Cytotoxic T cell (primary cell): ENCODE measurements around the genes SLC25A41 and TNFSF9.

DNA sequence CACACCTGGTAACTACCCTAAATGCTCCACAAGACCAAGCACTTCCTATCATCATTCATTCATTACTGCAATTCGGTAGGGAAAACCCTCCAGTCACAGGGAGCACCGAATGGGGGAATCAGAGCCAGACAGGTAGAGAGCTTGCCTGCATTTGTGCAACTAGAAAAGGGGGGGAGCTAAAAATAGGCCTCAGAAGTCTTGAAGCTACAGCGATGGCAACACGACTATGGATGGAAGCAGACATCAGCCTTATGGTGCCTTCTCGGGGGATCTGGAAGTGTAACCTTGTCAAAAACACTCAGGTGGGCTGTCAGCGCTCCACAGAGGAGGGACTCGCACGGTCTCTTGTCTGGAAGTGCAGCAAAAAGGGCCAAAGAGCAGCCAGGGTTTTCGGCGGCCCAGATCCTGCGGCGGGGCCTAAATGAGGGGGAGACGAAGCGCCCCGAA is 878 bp downstream of the RANBP3 start:
- PRO-cap, 2 experiments = peak in 1 of 2 experiments; most common plus-strand start position 192 of the sequence (in 1)

- PRO-cap, 2 experiments = no peak in any of the 2 experiments
Observed at GRCh38 chr19:5979552-5980210, 1.7 kb upstream of the RANBP3 start.

DNA sequence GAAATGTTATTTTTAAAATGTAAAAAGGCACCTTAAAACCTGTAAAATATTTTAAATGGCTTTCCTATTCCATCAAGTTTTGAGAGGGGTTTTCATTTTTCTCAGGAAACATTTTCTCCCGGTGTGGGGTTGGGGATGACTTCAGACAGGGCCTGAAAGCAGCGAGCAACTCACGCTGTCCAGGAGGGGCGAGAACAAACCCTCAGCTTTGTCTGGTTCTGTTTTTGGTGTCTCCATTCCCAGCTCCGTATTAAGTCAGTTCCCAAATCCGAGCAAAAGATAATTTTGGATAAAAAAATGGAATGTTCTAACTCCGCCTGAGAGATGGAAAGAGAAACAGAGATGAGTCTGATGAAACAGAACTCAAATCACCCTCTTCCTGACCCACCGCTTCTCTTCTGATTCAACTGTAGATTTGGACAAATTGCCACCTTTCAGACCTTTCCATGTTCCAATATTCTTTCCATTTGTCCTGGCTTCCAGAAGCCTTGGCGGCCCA is 38.4 kb downstream of the RFX2 start:
- PRO-cap, 2 experiments = no peak in any of the 2 experiments

GRCh38 chr19:6076322-6077421 is 33.6 kb downstream of the RFX2 start:
- PRO-cap, 2 experiments = no peak in any of the 2 experiments

DNA sequence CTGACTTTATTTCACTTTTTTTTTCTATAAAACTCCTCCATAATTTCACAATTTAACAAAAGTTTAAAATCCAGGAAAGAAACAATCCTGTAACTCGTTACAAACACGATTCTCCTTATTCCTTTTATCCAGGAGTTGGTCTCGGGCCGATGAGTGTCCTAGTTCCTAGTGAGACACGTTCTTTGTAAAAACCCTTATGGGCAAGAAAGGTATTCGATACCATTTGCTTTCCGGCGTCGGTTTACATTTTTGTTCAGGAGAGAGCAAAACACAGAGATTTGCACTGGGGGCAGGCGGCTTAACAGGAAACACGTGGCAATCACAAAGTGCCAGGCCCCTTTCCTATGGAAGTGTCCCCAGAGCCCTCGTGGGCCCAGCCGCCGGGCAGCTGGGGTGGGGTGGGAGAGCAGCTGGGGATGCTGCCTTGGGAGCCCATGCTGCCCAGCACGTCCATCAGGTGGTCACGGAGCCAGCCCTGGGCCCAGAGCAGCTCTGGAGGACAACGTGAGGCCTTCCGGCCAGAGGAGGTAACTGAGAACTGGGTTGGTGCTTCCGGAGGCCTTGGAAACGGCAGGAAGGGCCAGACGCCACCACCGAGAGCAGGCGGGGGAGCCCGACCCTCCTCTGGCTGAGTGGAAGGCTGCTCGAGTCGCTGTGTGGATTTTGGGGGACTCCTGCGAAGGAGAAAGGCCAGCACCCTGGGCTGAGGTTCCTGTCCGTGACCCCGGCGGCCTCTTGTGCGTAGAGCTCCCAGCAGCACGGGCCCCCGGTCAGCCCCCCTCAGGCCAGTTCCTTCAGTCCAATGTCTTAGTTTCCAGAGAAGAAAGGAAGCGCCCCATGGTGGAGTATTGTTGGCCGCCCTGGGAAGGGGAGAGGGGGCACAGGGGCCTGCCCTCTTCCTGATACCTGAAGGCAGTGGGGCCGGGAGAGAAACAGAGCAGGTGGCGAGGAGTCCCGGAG is 69.1 kb downstream of the MLLT1 start:
- PRO-cap, 2 experiments = no peak in any of the 2 experiments

GRCh38 chr19:6425982-6426585 is 1.5 kb upstream of the KHSRP start:
- PRO-cap, 2 experiments = no peak in any of the 2 experiments

DNA sequence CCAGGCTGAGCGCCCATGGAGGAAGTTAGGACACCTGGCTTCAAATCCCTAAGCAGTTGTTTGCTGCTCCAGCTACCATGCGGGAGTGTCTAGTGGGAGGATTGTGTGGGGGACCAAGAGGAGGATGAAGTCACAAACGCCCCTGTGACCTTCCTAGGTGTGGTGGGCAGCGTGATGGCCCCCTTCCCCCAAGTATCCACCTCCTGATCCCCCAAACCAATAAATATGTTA is at the start of gene SLC25A41:
Gene SLC25A41, minus strand, starts transcription at position 87 of the 231 bp plus-strand sequence.
- PRO-cap, 2 experiments = no peak in any of the 2 experiments

GRCh38 chr19:6465021-6465665 is 1.1 kb downstream of the CRB3 start:
- PRO-cap, 2 experiments = no peak in any of the 2 experiments

DNA sequence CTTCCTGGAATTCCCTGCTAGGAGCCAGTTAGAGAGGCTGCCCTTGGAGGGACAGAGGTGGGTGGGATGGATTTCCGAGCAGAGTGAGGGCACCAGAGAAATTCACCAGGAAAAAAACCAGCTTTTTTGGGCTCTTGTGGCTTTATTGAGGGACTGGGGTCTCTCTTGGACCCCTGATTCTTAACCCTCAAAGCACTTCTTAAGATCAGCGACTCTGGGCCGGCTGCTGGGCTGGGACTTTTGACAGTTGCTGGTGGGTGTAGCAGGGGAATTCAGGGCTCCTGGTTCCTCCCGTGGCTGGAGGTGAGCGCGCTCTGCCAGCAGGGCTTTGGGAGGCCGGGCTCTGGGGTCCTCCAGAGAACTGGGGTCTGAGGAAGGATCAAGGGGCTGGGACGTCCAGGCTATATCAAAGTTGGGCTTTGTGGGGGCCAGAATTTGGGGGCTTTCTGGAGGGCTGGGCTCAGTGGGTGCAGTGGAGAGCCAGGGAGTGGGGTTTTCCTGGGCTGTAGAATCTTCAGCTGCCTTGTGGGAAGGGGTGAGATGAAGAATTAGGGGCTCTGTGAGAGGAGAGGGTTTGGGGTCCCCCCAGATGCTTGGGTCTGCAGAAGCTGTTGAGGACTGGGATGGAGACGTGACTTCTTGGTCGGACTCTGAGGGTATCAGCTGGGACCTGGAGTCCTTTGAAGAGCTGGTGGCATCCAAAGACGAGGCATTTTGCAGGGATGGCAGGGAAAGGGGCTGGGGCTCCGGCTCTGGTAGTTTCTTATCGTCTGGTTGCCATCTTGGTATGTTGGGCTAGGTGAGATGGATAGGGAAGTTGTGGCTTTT is 3.5 kb downstream of the CRB3 start:
- PRO-cap, 2 experiments = no peak in any of the 2 experiments

DNA sequence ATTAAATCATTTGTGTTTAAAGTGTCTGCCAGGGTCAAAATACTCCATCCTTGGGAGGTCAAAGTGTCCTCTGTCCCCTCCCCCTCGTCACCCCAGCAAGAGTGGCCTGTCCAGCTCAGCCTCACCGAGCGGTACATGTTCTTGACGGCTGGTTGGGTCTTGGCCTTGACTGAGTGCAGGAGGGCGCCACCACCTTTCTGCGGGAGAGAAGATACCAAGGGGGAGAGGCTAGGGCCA is 6.0 kb downstream of the CRB3 start:
- PRO-cap, 2 experiments = no peak in any of the 2 experiments

DNA sequence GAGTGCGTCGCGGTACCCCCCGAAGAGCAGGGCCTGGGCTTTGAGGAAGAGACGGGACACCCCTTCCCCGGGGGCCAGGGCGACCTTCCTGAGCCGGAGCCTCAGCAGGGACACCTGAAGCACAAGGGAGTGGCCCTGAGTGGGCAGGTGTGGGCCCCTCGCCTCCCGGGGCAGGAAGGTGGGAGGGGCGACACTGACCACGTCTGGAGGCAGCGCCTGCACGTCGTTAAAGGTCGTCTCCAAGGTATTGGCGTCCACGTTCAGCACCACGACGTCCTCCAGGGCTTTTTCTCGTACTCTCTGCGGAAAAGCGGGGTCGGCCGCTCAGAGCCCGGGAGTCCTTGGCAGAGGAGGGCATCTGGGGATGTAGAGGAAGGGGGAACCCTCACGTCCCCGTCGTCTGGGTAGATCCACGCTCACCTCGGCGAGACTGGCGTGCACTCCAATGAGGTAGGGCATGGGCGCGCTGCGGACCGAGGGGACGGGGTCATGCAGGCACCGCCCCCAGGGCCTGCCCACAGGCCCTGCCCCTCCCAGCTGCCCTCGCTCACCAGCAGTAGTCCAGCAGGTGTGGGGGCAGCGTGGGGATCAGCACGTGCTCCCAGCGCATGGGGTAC is 6.2 kb downstream of the DENND1C start:
- PRO-cap, 2 experiments = no peak in any of the 2 experiments

GRCh38 chr19:6509253-6509936 is 7.3 kb upstream of the TUBB4A start:
- PRO-cap, 2 experiments = no peak in any of the 2 experiments

GRCh38 chr19:6530543-6531551 is at the start of gene TNFSF9:
Gene TNFSF9 (plus strand): TSS chr19:6531026.
- PRO-cap, 2 experiments = peak in 2 of 2 experiments; most common plus-strand start chr19:6531026 (in 2)

GRCh38 chr19:6600746-6600945 is 9.7 kb upstream of the CD70 start:
- PRO-cap, 2 experiments = no peak in any of the 2 experiments

DNA sequence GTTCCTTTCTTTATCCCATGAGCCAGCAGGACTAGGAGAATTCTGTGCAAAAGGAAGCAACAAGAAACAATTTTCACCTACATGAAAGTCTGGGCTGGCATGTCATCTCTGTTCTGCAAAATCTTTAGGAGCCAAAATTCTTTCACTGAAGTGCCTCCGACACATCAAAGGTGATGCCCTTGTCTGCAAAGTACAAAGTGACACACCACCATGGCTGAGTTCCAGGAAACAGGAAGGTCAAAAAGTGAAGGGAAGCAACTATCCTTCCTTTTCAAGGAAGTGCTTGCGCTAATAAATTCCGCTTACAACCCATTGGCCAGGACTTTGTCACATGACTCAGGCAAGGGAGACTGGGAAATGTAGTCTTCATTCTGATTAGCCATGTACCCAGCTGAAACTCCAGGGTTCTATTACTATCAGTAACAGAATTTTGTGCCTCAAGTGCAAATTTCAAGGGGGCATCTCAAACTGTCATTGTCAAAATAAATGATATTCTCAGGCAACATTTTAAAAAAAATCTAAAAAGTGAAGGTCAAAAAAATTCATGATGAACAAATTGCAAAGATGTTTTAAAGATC is 13.0 kb upstream of the CD70 start:
- PRO-cap, 2 experiments = no peak in any of the 2 experiments

DNA sequence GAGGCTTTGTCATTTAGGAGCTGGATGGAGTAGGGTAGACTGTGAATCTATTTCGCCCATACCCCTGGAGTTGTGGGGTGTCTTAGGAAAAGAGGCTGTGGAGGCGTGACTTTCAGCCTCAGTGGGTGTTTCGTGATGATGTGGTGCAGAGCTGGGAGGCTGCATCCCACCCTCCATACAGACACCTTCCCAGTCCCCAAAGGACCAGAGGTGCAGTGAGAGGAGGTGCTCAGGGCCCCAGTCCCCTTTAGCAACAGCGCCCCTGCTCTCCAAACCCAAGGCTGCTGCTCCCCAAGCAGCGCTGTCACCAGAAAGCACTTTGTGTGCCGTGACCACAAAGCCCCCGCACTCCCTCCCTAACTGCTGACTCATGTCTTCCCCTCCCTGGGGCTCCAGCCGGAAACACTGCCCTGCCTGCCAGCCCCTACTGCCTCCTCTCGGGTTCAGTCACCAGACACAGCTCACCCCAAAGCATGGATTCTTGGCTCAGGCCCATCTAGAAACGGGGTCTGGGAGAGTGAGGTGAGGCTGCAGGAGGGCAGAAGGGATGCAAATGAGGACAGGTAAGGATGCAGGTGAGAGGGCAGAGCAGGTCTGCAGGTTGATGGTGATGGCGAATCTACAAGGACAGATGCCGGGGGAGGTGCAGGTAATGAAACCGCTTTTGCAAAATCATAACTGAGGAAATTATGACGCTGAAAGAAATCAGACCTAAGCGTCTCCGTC is 4.9 kb upstream of the TNFSF14 start:
- PRO-cap, 2 experiments = peak in 1 of 2 experiments; most common plus-strand start position 420 of the sequence (in 1); most common minus-strand start position 286 of the sequence (in 1)

- PRO-cap, 2 experiments = no peak in any of the 2 experiments
Observed at GRCh38 chr19:6738411-6739393, 778 bp upstream of the TRIP10 start.

DNA sequence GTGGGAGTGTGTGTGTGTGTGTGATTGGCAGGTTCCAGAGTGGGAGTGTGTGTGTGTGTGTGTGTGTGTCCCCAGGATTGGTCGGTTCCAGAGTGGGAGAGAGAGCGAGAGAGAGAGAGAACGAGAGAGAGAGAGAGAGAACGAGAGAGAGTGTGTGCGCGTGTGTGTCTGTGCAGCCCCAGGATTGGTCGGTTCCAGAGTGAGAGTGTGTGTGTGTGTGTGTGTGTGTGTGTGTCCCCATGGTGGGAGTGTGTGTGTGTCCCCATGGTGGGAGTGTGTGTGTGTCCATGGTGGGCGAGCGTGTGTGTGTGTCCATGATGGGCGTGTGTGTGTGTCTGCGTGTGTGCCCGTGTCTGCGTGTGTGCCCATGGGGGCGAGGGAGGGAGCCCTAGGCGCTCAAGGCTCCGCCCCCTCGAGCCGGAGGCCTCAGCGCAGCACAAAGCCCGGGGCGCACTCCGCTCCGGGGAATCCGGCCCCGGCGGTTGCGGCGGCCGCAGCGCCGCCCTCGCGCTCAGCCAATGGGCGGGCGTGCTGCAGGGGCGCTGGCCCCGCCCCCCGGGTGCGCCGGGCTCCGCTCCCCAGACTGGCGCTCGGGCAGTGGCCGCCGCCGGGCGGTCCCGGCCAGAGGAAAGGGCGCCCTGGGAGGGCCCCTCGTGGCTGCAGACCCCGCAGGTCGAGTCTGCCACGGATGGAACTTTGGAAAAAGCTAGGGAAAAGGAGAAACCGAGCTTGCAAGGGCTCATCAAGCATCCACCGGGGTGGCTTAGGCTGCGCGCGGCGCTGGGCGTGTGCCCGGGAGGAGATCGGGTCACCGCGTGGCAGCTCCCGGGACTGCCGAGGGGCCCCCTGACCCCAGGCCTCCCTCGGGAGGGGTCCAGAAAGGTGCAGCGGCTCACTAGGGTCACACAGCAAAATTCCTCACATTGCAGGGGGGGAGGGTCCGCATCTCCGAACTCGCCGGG is 96.2 kb downstream of the INSR start:
- PRO-cap, 2 experiments = peak in 2 of 2 experiments; most common plus-strand start position 597 of the sequence (in 2); most common minus-strand start position 363 of the sequence (in 2)

DNA sequence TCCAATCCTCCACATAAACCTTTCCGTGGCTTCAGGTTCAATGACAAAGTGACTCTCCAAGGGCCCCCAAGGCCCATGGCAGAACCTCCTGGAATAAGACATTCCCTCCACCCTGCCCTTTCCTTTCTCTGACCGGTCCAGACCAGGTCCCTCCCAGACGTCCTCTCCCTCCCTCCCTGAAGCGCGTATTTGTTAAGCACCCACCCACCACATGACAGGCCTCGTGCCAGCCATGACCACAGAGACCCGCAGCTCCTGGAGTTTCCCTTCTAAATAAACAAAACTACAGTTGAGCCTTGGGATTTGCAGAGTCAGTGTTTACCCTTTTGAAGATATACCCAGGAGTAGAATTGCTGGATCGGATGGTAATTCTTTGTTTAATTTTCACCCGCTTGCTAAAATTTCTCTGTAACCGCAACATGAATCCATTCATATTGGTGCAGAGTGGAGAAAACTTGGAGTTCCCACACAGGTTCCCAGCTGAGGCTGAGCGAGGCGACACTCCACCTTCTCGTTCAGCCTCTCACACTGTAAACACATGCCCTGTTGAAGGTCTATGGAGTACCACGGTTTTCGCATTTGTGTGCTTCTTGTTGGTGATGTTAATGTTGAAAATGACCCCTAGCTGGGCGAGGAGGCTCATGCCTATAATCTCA is 66.9 kb downstream of the ARHGEF18 start:
- PRO-cap, 2 experiments = no peak in any of the 2 experiments

- PRO-cap, 2 experiments = no peak in any of the 2 experiments
Observed at GRCh38 chr19:7482735-7483684, 5.8 kb downstream of the PEX11G start.